SK-N-DZ (cell line): Measurements from ENCODE around the genes CLPSL1 and ETV7.

RAMPAGE:
- cytosol, long total RNA = no peak
- nucleus, long total RNA = no peak
Observed at GRCh38 chr6:35359912-35360807, 17.8 kb downstream of the PPARD start.

GRCh38 chr6:35371021-35371461 is 28.7 kb downstream of the PPARD start:
RAMPAGE:
- cytosol, long total RNA = no peak
- nucleus, long total RNA = no peak

RAMPAGE:
- cytosol, long total RNA = no peak
- nucleus, long total RNA = no peak
Observed at GRCh38 chr6:35470247-35470410, 1.9 kb downstream of the RPL10A start.

DNA sequence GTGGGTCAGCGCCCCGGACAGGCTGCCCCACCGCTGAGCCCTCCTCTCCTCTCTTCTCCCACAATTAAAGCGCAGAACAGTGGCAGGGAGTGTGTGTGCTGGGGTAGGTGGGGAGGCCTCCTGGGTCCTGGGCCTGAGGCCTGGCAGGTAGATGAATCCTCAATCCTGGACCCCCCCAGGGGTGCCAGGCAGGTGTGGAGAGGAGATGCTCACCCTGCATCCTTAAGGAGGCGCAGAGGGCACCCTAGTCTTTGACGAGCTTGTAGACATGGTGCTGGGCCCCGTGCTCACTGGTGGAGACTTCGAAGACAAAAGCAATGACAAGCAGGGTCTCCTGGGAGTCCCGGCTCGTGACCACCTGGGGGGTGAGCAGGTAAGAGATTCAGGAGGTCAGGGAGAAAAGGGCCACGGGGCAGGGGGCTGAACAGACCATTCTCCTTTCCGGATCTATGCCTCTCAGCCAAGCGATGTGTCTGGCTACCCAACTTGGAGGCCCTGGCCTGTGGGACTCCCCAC is 6.7 kb downstream of the RPL10A start:
RAMPAGE:
- cytosol, long total RNA = no peak
- nucleus, long total RNA = no peak

RAMPAGE:
- cytosol, long total RNA = no peak
- nucleus, long total RNA = no peak
Observed at GRCh38 chr6:35479786-35480468, 11.7 kb downstream of the RPL10A start.

GRCh38 chr6:35481523-35482155 is 13.4 kb downstream of the RPL10A start:
RAMPAGE:
- cytosol, long total RNA = no peak
- nucleus, long total RNA = no peak

DNA sequence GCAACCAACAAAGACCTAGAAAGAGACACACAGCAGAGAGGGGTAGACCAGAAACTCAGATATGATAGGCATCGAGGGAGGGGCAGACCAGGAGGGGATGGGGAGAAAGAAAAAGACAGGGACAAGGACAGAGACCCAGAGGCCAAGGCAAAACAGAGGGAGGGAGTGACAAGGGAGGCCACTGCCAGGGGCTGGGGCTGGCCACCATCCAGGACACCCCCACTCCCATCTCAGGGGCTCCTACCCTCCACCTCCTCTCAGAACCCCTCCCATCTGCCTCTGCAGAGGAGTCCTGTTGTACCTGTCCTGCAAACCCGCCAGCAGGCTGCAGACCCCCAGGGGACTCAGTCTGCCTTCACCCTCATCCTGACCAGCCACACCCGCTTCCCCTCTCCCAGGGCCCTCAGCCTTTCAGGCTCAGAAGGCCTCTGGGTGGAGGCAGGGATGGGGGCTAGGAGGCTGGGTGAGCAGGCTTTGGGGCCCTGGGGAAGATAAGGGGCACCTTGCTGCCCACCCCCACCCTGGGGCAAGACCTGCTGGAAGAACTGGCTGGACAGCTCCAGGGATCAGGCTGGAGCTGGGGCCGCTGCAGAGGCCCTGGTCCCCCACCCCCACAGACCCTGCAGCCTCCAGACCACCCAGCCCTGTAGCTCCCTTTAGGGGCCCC is 5.4 kb downstream of the TEAD3 start:
RAMPAGE:
- cytosol, long total RNA = no peak
- nucleus, long total RNA = no peak

DNA sequence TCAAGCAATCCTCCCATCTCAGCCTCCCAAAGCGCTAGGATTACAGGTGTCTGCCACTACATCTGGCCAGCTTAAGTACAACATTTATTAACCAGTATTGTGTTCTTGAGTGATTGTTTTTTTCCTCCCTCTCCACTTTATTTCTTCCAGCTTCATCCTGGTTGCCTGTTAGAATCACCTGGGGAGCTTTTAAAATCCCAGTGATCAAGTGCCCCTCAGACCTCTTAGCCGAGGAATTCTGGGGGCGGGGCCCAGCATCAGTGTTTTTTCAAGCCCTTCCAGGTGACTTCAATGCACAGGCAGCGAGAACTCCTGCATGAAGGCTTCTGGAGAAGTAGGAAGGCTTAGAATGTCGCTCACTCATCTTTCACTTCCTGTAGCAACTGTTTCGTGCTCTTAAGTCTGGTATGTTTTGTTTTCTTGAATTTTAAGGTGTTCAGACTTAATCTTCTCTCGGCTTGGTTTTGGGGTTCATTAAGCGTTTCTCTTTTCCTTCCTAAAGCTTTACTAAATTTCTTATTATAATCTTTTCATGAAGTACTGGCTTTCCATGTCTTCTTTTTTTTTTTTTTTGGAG is 30.7 kb upstream of the TULP1 start:
RAMPAGE:
- cytosol, long total RNA = no peak
- nucleus, long total RNA = no peak

GRCh38 chr6:35574978-35575358 is 62.3 kb upstream of the TULP1 start:
RAMPAGE:
- cytosol, long total RNA = no peak
- nucleus, long total RNA = no peak

RAMPAGE:
- cytosol, long total RNA = no peak
- nucleus, long total RNA = no peak
Observed at GRCh38 chr6:35610742-35611831, 77.6 kb downstream of the FKBP5 start.

DNA sequence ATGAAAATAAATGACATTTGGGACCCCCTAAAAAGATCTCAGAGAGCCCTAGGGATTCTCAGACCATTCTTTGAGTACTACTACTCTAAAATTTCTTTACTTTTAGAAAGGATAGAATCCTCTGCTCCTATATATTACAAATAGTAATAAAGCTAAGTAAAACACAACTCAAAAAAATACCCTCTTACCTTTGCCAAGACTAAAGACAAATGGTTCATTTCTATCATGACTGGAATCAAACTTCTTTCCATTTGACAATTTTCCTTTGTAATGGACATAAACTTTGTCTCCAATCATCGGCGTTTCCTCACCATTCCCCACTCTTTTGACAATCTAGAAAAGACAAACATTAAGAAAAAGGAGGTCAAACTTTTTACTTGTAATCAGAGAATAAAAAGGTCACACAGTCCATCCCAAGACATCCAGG is 51.9 kb downstream of the FKBP5 start:
RAMPAGE:
- cytosol, long total RNA = no peak
- nucleus, long total RNA = no peak

DNA sequence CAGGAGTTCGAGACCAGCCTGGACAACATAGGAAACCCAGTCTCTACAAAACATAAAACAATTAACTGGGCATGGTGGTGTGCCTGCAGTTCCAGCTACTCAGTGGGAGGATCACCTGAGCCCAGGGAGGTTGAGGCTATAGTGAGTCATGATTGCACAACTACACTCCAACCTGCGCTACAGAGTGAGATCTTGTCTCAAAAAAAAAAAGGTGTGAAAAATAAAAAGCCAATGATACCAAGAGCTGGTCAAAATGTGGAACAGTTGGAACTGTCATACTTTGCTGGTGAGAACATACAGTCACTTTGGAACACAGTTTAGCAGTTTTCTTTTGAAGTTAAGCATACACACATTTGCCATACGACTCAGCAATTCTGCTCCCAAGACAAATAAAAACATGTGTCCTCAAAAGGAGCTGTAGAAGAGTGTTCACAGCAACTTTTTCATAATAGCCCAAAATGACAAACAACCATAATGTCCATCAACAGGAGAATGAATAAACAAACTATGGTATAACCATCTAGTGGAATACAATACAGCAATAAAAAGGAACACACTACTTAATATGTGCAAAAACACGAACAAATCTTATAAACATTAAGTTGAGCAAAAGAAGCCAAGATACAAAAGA is 21.7 kb upstream of the FKBP5 start:
RAMPAGE:
- cytosol, long total RNA = no peak
- nucleus, long total RNA = no peak

DNA sequence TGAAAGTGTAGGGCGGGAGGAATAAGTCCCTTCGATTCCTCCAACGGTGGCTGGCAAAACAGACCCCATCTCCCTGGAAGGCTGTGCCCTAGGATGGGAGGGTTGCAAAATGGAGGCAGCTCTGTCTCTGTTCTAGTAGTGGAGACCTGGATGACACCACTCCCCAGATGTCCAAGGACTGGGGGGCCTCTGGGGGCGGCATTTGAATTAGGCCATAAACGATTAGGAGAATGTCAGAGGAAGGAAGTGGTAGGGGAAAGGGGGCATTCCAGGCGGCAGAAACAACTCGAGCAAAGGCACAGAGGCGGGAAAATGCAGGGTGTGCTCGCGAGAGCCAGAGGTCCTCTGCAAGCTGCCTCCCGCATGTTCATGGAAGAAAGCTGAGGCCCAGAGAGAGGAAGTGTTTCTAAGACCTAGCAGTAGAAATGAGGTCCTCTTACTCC is 18.9 kb upstream of the ARMC12 start:
RAMPAGE:
- cytosol, long total RNA = no peak
- nucleus, long total RNA = no peak

DNA sequence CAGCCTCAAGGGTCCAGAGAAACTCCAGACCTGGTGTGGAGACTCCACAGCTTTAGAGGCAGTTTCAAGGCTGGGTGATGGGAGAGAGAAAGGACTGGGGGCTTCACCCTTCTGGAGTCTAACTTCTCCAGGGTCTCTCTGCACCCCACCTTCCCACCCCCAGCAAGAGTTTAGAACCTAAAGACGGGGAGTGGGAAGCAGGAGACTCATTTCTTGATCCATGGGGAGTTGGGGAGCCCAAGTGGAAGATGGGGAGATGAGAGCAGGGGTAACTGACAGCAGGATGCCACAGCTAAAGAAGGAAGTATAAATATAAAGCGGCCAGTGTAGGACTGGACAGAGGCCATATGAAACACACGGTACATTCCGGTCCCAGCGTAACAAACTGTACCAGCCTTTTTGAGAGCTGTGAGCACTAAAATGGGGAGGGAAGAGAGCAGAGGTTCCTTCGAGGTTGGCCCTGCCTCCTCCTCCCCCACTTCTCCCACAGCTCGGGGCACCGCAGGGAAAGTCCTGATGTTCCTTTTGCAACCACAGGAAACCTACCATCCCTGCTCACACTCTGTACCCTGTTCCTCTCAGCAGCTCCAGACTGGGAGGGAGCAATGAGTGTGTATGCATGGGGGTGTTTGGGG is 11.3 kb upstream of the ARMC12 start:
RAMPAGE:
- cytosol, long total RNA = no peak
- nucleus, long total RNA = no peak

DNA sequence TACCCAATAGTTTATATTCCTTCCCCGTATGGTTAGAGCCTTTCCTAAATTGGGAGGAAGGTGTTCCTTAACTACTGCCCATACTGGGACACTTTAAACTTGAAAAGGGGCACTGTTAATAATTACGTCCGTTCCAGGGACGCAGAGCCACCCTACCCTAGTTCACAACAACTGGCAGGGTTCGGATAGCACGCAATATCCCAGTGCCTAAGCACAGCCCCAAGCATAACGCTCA is 5.8 kb upstream of the ARMC12 start:
RAMPAGE:
- cytosol, long total RNA = no peak
- nucleus, long total RNA = no peak

GRCh38 chr6:35780721-35781071 is at the start of gene CLPSL1:
CLPSL1 (plus strand) TSS chr6:35781019.
RAMPAGE:
- cytosol, long total RNA = no peak
- nucleus, long total RNA = no peak

GRCh38 chr6:36067699-36068414 is 40.2 kb downstream of the MAPK14 start:
RAMPAGE:
- cytosol, long total RNA = no peak
- nucleus, long total RNA = no peak

DNA sequence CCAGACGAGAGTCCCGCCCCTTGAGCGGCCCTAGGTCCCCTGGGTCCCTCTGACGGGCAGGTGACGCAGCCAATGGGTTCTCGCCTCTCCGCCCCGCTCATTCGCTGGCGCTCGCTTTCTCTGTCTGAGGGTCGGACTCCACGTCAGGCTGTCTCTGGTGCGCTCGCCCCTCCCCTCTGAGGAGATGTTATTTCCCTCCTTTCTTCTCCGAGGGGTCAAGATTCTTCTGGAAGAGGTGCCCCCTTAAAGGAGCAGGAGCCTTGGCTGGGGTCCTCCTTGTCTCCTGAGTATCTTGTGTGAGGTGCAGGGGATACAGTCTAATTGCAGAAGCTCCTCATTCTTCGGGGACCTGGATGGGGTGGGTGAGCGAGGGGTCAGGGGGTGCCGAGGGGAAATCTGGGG is 720 bp downstream of the BRPF3 start:
RAMPAGE:
- cytosol, long total RNA = no peak
- nucleus, long total RNA = no peak

GRCh38 chr6:36285048-36285744 is 15.3 kb downstream of the PNPLA1 start:
RAMPAGE:
- cytosol, long total RNA = no peak
- nucleus, long total RNA = no peak

RAMPAGE:
- cytosol, long total RNA = no peak
- nucleus, long total RNA = no peak
Observed at GRCh38 chr6:36387454-36388141, at the start of gene ETV7. ETV7 (minus strand) TSS chr6:36387669.